ENCODE measurements around the gene ARNT2.

GRCh38 chr15:80176490-80176924 lies 23.7 kb downstream of the FAH start:
- PRO-cap: no peak

DNA sequence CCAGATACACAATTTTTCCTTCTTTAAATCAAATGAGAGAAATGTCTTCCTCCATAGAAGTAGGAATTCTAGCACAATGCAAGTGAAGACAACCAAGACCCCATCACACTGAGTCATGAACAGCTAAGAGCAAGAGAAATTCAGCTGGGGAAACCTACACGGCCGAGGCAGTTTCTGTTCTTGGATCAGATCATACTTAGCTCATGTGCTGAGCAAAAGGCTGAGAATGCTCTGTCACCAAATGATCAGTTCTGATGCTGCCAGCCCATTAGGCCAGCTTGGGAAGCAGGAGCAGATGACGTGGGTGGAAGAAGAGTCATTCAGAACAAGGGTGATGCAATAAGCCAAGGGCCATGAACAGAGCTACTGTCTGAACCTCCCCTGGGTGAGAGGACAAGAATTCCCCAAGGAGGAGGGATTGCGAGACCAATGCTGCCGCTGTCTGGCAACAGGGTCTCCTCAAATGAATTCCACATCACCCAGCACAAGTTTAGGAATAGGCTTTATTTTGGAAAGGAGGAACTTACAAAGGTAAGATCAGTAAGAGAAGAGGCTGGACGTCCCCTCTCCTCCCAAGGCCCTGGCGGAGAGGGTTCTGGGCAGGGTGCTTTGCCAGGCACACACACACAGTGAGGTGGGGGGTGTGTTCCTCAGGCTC lies 65.4 kb upstream of the CTXND1 start:
- PRO-cap: no peak

DNA sequence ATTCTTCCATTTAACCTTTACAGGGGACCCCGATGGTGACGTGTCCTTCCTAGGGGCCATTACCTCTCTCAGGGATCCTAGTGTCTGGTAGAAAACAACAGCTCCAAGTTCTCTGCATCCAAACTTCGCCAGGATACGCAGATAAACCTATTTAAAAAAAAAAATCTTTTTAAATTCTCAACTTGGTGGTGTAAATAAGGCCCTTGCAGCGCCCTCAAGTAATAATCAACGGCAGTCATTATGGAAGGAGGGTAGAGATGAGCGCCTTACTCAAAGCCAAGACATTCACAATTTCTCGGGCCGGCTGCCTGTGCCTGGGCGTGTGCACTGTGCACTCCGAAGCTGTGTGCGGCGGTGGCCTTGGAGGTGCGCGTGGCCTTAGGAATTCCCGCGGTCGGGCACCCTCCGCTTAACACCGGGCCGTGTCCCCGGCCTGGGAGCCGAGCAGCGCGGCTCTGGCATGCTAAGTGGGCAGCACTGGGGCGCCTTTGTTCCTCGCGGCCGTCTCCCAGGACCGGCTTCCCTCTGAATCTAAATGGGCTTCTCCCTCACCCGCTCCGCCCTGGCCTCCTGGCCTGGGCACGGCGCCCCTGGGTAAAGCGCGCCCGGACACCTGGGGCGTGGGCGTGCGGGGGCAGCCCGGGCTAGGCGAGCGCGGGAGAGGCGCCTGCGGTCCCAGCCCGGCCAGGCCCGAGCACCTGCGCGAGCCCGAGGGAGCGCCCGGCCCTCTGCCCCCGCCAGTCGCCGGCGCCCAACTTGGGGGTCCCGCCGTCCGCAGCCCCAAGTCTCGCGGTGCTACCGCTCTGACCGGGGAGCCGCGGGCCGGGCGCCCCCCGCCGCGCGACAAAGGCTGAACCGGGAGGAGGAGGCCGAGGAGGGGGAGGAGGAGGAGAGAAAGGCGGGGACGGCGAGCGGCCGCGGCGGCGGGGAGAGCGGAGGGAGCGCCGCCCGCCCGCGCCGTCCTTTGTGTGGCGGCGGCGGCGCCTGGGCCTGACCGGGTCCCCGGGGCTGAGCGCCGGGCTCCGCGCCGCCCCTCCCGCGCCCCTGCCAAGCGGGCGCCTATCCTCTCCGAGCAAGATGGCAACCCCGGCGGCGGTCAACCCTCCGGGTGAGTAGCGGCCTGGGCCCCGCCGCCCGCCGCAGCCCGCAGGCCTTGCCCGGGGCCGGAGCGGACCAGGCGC lies at the start of gene ARNT2:
TSS of gene ARNT2 (plus strand) at position 944 of the 1,181 bp plus-strand sequence.
- PRO-cap: no peak

DNA sequence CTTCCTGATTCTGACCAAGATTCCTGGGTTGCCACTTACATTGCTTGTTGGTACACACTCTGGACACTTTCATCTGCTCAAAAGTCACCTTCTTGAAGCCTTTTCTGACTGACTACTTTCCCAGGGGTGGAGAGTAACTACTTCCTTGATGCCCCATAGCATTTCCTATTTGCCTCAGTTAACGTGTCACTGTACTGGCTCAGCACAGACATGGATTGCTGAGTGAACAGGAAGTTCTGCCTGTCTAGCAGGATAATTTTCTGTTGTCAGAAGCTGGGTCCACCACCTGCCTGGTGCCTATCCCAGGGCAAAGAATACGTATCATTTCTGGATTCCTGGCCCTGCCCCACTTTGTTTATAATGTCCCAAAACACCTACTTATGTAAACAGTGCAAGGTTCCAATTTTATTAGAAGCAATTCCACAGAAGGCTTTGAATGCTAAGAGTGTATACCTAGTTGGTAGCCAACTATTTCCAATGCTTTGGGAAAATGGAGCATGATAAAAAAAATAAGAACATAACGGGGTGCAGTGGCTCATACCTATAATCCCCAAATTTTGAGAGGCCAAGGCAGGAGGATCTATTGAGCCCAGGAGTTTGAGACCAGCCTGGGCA lies 15.2 kb upstream of the ABHD17C start:
- PRO-cap: no peak

DNA sequence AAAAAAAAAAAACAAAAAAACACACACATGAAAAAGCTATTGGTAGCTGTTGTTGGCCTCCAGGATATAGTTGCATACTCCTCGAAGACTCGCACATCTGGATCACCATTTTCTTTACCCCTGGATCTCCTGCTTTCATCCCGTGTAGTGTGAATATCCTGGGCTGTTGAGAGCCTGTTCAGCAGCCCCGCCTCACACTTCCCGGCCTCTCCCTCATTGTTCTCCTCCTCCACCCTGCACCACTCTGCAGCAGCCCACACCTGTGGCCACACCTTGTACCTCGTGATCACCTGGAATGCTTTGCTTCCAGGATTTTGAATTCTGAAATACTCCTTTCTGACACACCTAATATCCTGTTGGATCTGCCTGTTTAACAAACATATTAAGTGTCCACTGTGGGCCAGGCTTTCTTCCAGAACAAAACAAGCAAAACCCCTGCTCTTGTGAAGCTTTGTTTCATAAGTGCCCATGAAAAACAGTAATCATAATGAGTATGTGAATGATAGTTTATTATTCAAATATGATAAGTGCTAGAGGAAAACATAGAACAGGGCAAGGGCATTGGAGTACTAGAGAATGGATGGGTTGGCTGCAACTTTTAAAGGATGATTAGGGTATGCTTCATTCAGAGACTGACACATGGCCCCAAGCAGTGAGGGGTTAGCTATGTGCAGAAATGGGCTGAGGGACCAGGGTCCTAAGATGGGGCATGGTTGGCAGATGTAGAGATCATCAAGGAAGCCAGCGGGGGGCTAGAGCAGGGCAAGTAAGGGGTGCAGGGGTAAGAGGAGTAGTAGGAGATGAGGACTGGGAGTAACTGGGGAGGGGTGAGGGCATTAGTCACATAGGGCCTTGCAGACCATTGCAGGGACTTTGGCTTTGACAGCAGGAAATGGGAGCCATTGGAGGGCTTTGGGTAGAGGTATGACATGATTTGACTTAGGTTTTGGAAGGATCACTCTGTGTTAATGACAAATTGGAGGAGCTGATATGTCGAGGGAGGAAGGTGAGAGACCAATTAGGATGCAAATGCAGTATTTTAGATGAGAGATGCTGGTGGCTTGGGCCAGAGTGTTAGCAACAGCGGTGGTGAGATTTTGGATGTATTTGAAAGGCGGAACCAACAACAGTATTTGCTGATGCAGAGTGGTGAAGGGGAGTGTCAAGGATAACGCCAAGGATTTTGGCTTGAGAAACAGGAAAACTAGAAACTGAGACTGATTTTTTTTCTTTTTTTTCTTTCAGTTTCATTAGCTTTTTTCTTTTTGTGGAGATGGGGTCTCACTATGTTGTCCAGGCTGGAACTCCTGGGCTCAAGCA lies 14.8 kb downstream of the ABHD17C start:
- PRO-cap: no peak

DNA sequence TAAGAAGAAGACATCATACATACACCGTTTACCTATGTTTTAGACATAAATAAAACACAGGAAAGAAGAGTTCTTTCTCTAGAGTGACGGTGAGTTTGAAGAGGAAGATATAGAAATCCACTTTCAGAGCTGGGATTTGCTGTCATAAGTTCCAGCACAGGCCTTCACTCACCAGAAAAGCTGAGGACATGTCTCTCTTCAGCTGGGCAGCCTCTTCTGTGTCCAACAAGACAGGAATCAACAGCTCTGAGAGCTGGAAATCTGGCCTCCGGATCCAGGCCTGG lies 2.9 kb upstream of the CEMIP start:
- PRO-cap: no peak

- PRO-cap: no peak
Observed at GRCh38 chr15:81003313-81003945, 2.7 kb downstream of the TLNRD1 start.

GRCh38 chr15:81291584-81292163 lies 32.3 kb downstream of the STARD5 start:
- PRO-cap: no peak

DNA sequence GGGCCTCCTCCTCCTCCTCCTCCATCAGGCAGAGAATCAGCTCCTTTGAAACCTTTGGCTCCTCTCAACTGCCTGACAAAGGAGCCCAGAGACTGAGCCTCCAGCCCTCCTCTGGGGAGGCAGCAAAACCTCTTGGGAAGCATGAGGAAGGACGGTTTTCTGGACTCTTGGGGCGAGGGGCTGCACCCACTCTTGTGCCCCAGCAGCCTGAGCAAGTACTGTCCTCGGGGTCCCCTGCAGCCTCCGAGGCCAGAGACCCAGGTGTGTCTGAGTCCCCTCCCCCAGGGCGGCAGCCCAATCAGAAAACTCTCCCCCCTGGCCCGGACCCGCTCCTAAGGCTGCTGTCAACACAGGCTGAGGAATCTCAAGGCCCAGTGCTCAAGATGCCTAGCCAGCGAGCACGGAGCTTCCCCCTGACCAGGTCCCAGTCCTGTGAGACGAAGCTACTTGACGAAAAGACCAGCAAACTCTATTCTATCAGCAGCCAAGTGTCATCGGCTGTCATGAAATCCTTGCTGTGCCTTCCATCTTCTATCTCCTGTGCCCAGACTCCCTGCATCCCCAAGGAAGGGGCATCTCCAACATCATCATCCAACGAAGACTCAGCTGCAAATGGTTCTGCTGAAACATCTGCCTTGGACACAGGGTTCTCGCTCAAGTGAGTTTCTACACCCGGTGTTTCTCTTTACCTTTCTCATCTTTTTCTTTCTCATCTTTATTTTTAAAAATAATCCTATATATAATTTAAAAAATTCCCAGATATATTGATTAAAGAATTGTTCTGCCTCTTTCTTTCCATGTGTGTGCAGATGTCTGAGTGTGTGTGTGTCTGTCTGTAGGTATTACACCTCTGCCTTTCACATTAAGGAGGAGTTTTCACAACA lies 23.9 kb downstream of the STARD5 start:
- PRO-cap: no peak

DNA sequence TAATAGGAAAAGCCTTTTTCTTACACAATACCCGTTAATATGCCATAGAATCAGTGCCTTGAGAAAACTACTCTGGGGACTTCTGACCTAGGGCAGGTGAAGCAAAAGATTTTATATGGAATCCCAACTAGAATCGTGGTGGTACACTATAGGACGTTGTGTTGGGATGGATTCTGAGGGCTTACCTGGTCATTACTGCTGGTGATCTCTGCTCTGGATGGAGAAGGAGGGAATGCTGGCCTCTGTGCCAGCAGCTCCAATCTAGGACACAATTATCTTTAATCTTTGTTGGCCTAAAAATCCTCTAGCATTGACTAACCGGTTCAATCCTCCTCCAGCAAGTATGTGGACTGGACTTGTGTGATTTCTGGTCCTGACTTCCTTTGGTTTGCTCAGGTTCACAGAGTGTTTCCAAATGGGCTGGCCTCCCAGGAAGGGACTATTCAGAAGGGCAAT lies 18.4 kb downstream of the STARD5 start:
- PRO-cap: no peak

DNA sequence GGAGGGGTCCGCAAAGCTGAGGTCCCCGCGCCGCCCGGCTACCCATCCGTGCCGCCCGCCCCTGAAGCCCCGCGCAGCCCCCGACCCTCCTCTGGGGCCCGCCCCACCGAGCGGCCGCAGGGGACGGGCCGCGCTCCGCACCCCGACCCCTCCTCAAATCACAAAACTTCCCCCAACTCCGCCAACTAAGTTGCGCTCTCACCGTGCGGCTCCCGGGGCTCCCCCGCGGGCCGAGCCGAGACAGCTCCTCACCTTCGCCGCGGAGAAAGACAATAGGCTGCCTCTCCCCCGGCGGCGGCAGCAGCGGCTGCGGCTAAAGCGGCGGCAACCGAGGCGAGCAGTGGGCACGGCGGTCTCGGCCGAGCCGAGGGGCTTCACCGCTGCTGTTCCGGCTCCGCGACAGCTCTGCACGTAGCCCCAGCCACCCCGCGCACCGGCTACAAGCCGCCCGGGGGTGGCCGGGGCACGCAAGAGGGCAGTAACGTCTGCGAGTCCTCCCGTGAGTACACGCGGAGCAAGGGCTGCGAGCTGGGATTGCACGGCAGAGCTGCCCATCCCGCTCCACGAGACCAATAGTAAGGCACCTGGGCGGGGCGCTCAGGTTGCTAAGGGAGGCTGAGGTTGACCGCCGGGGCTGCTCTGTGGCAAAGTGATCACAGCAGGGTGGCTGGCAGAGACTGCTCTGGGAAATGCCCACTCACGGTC lies 26.6 kb downstream of the RPS17 start:
- PRO-cap: no peak

- PRO-cap: unidirectional peak, plus-strand start at chr15:82536272
Observed at GRCh38 chr15:82536025-82536751, 4.1 kb downstream of the RPS17 start.

- PRO-cap: no peak
Observed at GRCh38 chr15:82536752-82537128, 3.5 kb downstream of the RPS17 start.

- PRO-cap: no peak
Observed at GRCh38 chr15:82539485-82539729, 850 bp downstream of the RPS17 start.

DNA sequence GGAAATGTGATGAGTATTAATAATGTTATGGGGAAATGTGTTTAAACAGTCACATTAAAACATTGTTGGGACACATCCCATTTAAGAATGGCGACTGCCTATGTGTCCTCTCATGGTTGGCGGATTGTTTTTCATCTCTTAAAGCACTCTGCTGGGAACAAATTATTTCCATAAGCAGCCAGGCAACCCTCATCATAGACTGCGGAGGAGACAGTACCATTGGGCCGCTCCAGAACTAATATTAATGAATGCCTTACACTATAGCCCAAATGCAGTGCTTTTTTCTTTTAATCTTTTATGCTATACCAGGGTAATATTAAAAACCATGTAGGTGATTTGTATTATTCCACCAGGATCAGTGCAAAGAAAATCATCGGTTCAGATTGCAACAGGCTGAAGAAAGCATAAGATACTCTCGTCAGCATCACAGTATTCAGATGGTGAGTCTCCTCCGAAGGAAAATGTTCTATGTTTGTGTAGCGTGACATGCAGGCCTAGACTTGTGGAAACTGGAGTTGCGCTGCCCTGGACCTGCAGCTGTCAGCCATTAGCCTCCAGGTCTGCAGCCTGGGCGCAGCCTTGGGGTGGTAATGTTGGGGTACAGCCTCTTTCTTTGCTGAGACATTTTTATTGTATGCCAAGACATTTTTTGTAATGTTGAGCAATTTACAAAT lies 16.8 kb downstream of the WHAMM start:
- PRO-cap: no peak

DNA sequence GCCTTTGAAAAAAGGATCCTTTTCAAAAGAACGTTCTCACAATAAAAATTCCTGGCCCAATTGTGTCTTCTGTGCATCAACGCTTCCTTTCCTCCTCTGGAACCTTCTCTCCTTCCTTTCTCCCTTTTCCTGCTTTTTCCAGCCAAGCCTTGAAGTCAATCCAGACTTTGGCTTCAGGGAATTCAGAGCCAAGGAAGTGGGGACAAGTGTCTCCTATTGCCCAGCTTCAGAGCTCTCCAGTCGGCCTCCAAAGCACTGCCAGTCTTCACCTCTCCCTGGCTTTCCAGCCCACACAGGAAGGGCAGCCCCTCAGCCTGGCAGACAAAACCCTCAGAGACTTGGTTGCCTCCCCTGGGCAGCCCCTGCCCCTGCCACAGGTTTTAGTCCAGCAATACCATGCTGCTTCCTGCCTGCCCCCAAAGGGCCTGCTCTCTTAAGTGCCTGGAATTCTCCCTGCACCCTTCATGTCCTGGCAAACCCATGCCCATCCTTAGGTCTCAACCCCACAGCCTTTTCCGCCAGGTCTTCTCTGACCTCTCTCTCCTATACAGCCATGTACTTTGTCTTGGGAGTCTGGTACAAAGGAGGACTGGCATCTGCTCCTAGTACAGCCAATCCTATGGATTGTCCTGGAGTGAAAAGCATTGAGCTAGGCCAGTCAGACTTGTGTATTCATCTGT lies 26.8 kb downstream of the WHAMM start:
- PRO-cap: no peak

DNA sequence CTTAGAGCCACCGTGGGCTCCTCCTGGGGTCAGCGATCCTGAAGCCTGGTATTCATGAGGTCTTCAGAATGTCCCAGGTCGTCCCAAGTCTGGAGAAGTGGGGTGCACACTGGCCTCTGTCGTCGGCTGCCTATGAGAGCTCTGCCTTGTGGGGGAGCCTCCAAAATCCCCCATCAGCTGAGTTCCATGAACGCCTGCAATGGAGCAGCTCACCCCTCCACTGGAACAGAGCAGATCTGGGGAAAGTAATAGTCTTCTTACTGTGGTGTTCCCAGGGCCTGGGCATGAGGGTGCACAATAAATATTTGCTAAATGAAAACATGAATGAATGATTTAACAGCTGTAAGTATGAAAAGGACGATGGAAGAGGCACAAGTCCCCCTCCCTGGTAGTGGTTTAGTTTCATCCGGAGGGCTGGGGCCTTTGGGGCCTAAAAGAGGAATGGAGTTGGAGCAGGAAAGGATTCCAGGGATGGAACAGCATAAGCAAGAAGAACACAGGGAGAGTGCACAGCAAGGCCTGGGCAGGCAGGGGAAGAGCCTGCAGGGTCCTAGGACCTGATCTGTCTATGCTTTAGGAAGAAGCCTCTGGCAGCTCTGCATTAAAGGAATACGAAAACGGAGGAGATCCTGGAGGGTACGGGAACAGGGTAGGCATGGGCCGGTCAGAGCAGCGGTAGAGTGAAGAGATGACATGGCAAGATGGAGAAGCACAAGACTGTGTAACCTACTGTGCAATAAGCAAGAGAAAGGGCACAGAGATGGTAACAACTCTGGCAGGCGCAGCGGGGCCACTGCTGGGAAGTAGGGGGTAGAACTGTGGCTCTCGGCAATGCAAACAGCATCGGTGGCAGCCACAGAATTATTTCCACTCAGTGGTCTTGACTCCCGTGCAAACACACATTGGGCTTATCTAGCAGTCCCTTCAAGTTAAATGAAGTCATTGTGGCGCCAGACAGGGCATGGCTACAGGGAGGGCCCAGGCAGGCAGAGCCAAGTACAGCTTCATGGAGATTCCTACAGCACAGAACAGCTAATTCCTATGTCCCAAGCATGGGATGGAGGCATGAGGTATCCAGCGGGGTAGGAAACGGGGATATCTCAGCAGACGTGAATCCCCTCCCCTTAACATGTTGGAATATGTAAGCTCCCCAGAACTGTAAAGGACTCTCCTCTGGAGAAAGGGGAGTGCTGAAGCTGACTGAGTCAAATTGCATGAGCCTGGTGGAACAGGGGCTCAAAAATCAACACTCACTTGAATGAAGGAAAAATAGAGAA lies 28.6 kb downstream of the WHAMM start:
- PRO-cap: unidirectional peak, plus-strand start at position 749 of the sequence

DNA sequence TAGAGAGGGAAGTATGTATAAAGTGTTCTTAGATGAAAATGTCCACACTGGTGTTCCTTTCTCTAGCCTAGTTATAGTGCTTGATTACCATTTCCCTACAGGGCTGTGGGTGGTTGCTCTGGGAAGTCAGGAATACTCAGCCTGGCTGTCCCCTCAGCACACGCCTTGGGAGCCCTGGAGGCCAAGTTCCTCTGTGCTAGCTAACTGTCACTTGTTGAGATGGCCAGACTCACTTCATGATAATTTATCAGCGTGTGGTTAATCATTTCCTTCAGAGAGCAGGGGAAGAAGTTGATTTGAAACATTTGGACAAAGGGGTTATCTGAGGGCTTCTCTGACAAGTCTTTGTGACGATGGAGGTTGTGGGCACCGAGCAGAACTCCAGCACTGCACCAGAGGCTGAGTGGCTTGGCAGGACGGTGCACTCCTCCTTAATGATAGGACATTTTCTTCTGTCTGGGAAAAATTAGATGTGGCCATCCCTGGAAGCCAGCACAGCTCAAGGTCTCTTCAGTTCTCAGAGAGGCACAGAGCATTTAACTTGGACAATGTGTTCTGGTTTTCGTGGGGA lies 61.9 kb downstream of the WHAMM start:
- PRO-cap: no peak

DNA sequence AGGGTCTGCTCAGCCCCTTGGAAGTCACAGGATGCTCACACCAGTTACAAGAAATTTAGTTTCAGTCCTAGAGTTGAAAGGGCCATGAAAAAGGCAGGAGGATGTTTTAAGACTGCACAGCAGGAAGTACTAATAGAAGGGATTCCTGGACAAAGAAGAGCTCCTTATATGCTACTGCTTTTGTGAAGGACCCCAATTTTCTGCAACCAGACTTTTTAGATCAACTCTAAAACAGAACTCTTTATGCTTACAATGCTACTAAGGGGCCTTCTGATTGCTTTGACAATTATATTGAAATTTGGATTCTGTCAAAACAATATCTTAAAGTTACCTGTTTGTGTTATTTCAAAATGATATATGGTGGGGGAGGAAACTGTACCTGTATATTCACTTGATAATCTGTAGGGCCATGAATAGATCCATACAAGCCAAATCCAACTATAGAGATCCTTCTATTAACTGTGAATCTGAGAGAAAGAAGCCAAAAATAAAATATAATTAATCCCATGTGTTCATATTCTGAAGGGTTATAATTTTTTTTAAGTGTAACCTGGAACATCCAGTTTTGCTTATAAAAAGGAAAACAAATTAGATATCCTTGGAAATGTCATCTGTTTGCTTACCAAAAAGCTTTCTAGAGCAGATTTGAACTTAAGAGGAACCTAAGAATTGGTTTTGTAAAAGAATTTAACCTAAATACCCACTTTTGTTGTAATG lies 9.0 kb upstream of the C15orf40 start:
- PRO-cap: no peak

DNA sequence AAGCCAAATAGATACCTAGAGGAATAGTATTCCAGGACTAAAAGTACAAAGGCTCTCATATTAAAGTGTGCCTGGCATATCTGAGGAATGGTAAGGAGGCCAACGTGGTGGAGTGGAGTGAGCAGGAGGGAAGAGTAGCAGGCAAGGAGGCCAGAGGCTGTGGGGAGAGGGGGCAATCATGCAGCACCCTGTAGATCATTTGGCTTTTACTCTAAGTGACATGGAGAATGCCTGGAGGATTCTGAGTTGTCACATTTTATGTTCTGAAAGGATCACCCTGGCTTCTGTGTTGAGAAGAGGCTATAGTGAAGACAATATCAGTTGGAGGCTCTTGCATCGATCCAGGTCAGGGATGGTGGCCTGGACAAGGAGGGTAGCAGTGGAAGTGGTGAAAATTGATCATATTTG lies 23.8 kb downstream of the BTBD1 start:
- PRO-cap: unidirectional peak, minus-strand start at position 210 of the sequence